Colon Carcinoma Metastatic in the Lung (tissue), 2 donors: ENCODE results near the genes CFAP46, ZNF511 and SPRN.

- PRO-cap, 2 experiments, result no peak in any of the 2 experiments
Observed at GRCh38 chr10:132765349-132766004, 20.5 kb downstream of the NKX6-2 start.

- PRO-cap, 2 experiments, result no peak in any of the 2 experiments
Observed at GRCh38 chr10:132913021-132913573, 29.3 kb downstream of the CFAP46 start.

DNA sequence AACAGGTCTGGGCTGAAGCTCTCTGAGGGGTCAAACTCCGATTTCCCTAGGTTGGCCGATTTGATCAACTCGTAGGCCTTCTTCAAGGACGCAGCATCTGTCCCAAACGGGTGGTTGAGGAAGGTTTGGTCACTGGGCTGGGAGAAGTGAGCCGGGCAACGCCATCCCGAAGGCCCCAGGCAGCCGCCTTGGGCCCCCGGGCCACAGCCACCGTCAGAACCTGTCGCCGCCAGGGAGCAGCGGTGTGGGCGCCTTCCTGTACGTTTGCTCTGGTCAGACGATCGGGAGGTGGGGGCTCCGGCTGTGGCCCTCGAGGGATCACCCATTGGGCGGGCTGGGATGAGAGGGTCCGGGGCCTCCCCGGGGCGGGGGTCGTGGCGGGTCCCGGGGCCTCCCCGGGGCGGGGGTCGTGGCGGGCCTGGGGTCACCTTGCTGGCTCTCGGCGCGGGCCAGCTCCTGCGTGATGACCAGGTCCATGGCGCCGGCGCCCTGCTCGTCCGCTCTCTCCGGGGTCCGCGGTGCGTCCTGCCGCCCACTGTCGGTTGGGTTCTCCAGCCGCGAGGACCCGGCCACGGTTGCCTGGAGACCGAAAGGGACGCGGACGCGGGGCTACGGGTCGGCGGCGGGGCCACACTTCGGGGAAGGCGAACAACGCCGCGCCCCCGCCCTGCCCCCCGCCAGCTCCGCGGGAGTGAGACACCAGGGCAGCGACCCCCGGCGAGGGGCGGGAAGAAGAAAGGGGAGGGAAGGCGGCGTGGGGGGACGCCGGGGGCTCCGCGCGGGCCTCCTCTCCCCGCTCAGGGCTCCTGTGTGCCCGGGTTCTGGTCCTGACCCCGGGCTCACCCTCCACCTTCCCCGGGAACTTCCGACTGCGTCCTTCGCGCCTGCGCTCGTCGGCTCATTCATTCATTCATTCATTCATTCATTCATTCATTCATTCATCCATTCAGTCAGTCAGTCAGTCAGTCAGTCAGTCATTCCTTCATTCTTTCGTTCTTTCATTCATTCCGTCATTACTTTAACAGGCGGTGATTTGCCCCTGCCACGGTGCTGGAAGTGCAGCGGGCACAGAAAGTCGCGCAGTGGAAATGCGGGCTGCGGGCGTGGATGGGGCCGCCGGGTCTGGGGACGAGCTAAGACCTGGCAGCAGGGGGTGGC, at the start of gene CFAP46:
Gene CFAP46, minus strand, starts transcription at position 563 of the 1,158 bp plus-strand sequence.
- PRO-cap, 2 experiments, result no peak in any of the 2 experiments

DNA sequence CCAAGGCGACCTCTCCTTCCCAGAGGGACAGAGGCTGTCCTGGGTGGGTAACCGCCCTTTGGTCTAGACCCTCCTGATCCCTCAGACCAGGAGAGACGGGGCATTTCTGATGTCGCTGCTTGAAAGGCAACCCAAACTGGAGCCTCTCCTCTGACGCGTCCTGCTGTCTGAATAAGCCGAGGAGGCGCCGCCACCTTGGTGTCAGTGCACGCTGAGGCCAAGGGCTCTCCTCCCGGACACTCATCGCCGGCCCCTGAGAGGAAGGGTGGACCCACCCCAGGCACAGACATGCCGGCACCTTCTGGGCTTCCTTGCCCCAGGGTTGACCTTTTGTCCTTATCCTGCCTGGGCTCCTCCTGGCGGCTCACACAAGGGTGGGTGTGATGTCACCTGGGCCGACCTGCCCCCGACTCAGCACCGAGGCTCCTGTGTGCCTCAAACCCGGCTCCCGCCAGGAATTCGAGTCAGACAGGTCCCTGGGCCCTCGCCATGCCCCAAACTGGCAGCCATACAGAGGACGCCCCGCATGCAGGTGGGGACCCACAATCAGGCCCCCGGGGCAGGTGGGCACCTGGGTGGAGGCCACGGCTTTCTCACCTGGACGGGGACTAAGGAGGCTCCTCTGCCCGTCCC, 17.7 kb upstream of the CFAP46 start:
- PRO-cap, 2 experiments, result no peak in any of the 2 experiments

DNA sequence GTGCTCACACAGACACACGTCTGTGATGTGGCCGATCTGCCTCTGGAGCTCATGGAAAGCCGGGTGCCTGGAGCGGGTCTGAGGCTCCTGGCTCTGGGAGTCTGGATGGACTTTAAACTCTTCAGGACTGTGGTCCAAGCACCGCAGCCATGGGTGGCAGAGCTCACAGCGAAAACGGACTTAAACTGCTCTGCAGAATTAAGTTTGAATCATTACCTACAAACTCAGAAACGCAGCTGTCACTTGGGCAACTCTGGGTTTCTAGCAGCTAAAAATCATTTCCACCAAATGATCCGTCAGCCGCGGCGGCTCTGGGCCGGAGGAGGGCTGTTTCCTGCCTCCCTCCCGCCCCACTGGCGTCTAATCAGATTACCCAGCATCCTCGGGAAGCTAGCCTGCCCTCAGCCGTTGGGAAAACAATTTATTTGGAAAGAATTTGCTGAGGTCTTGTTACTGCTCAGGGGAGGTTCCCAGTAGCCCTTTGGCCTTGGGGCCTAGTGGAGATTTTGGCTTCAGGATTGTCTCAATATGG, 65.1 kb upstream of the ADGRA1 start:
- PRO-cap, 2 experiments, result no peak in any of the 2 experiments

- PRO-cap, 2 experiments, result no peak in any of the 2 experiments
Observed at GRCh38 chr10:133117783-133118212, 30.1 kb downstream of the ADGRA1 start.

DNA sequence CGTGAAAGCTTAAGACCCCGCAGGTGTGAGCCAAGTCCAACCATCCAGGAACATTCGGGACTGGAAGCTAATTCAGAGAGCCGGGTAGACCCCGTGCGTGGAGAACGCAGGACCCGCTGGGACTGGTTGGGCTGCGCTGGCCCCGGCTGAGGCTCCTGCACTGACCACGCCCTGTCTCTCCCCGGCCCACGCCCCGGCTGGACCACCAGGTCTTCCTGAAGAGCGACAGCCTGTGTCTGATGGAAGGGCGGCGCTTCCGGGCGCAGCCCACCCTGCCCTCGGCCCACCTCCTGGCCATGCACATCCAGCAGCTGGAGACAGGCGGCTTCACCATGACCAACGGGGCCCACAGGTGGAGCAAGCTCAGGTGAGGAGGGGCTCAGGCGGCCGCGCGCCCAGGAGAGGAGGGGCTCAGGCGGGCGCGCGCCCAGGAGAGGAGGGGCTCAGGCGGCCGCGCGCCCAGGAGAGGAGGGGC, 10.2 kb upstream of the UTF1 start:
- PRO-cap, 2 experiments, result no peak in any of the 2 experiments

GRCh38 chr10:133238626-133238923, 920 bp downstream of the VENTX start:
- PRO-cap, 2 experiments, result no peak in any of the 2 experiments

GRCh38 chr10:133277646-133278356, 1.1 kb upstream of the ADAM8 start:
- PRO-cap, 2 experiments, result no peak in any of the 2 experiments

- PRO-cap, 2 experiments, result no peak in any of the 2 experiments
Observed at GRCh38 chr10:133300550-133301311, 7.9 kb downstream of the TUBGCP2 start.

DNA sequence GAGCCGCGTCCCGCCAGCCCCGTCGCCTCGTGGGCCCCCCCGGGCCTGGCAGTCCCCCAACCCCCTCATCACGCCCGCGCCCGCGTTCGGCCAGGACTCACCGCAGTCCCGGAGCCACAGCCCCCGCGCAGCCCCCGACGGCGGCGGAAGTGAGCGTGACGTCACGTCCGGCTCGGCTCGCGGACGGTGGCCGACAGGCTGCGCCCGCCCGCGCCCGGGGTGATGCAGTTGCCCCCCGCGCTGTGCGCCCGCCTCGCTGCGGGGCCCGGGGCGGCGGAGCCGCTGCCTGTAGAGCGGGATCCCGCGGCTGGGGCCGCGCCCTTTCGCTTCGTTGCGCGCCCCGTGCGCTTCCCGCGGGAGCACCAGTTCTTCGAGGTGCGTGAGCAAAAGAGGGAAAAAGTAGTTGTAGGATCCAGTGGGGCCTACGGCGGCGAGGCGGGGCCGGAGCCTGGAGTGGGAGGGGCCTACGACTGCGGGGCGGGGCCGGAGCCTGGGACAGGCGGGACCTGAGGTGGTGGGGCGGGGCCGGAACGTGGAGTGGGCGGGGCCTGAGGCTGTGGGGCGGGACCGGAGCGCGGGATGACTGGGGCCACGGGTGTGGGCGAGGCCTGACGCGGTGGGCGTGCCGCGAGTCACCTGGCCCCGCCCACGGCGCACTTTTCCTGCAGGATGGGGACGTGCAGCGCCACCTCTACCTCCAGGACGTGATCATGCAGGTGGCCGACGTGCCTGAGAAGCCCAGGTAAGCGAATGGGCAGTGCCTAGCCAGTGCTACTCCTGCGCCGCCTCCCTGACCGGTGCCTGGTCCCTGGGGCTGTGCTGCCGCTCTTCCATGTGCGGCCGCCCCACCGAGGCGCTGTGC, at the start of gene ZNF511:
Gene ZNF511, plus strand, starts transcription at position 193 of the 862 bp plus-strand sequence.
- PRO-cap, 2 experiments, result peak in 2 of 2 experiments; most common plus-strand start position 175 of the sequence (in 2); most common minus-strand start position 151 of the sequence (in 2)

DNA sequence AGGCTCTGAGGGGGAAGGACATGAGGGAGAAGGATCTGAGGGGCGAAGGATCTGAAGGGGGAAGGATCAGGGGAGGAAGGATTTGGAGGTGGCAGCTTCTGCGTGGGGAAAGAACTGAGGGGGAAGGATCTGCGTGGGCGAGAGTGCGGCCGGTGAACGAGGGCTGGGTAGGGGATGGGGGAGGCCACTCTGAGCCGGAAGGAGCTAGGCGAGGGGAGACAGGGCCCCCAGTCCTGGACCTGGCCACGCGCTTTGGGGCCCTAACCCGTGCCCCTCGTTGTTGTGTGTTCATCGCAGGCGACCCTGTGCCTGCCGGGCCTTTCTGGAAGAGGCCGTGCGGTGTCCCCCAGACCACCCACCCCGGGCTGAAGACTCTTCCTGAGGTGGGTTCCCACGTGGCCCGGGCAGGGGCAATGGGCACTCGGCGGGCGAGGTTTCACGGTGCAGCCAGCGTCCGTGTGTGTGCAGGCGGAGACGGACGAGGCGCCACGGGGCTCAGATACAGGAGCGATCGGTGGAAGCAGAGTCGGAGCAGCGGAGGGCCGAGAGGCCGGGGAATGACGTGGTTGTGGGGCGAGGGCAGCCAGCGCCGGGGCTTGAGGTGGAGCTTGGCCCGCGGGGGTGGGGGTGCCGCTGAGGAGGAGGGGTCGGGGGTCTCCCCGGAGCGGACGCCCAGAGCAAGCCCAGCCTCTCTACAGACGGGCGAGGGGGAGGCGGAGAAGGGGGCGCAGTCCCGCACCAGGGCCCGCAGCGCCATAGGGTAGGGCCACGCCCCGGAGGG, 1.9 kb downstream of the CALY start:
- PRO-cap, 2 experiments, result no peak in any of the 2 experiments

DNA sequence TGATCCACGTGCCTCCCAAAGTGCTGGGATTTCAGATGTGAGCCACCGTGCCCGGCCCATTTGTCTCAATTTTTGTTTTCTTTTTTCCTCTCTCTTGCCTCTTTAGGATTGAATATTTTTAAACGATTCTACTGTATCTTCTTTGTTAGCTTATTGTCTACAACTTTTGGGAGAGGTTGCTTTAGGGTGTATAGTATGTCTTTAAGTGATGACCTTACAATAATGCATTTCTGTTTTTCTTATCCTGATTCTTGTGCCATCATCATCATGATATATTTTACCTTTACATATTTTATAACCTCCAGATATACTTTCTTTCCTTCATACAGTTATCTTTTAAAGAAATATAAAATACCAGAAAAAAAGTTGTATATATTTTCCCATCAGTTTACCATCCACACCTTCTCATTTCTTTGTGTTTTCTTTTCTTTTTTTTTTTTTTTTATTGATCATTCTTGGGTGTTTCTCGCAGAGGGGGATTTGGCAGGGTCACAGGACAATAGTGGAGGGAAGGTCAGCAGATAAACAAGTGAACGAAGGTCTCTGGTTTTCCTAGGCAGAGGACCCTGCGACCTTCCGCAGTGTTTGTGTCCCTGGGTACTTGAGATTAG, 10.8 kb downstream of the SPRN start:
- PRO-cap, 2 experiments, result no peak in any of the 2 experiments

GRCh38 chr10:133424550-133424863, at the start of gene SPRN:
Gene SPRN, minus strand, starts transcription at chr10:133424625.
- PRO-cap, 2 experiments, result no peak in any of the 2 experiments

DNA sequence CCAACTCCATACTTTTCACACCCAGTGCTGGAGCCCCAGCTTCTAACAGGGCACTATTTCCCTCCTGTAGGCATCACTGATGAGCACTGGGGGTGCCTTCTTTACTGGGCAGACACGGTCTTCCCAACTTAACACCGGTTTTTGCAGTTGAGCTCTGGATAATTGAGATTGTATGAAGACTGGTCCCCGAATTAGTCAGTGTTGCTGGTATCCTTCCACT, 11.1 kb downstream of the CYP2E1 start:
- PRO-cap, 2 experiments, result no peak in any of the 2 experiments